ENCODE measurements around the genes GPR65, SPATA7 and EML5.

GRCh38 chr14:80792534-80793161, 148.9 kb downstream of the CEP128 start:
- PRO-cap, 3 experiments = no peak in any of the 3 experiments
- RAMPAGE, long total RNA, 2 experiments = no peak in any of the 2 experiments
- RRBS = no CpG with 5 or more reads among the region's 13 CpGs

DNA sequence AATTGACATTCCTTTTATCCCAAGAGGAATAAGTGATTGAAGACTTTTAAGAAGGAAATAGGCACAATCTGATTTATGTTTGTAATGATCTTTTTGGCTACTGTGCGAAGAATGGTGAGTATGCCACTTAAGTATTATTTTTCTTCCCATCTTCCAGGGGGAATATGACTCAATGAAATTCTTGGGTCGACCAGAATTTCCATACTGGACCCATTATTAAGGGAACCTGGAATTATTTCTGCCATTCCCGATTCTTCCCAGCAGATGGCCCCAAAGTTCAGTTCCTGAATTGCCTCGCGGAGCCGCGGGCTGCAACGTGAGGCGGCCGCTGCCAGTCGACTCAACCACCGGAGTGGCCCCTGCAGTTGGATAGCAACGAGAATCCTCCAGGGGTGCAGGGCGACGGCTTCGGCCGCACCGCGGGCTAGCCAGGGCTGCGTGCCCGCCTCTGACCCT, 737 bp upstream of the TSHR start:
- PRO-cap, 3 experiments = no peak in any of the 3 experiments
- RAMPAGE, long total RNA, 2 experiments = no peak in any of the 2 experiments
- RRBS = no CpG with 5 or more reads among the region's 21 CpGs

DNA sequence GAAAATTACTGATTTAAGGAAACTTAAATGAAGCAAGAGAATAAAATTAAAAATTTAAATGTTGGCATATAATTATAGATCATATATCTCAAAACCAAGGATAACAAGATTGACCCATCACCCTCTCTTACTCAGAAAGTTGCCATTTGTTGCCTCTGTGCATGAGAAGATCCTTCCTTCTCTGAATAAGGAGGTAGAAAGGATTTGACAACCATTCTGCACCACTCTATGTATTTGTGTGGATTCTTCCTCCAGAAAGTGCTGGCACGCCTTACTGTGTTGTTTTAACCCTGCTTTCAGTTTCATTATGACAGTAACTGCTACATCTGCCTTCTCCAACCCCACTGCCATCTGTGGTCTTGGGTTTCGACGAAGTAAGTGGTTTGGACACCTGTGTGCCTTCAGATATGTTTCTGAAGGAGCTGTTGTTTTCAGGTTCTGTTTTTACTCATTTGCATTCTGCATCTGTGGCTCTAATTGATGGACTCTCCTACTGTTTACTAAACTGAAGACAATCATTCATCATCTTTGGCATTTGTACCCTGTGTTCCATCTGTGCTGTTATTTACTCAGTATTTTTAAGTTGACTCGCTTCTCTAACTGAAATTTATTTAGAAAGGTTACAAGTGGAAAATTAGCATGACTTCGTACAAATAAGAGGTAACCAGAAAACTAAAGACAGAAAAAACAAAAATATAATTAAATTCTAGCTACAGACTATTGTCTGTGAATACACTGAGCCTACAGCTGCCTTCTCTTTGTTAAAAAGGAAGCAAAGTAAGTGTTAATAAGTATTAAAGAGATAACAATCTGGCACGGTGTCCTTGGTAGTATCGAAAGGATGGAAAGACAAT, 4.1 kb downstream of the TSHR start:
- PRO-cap, 3 experiments = no peak in any of the 3 experiments
- RAMPAGE, long total RNA, 2 experiments = no peak in any of the 2 experiments
- RRBS = no CpG with 5 or more reads among the region's 7 CpGs

- PRO-cap, 3 experiments = no peak in any of the 3 experiments
- RAMPAGE, long total RNA, 2 experiments = no peak in any of the 2 experiments
- RRBS = no CpG with 5 or more reads among the region's 2 CpGs
These were observed 54.6 kb downstream of the GTF2A1 start for GRCh38 chr14:81166118-81166545.

- PRO-cap, 3 experiments = no peak in any of the 3 experiments
- RAMPAGE, long total RNA, 2 experiments = no peak in any of the 2 experiments
- RRBS = no CpG with 5 or more reads among the region's 2 CpGs
These were observed 24.7 kb downstream of the GTF2A1 start for GRCh38 chr14:81195992-81196561.

DNA sequence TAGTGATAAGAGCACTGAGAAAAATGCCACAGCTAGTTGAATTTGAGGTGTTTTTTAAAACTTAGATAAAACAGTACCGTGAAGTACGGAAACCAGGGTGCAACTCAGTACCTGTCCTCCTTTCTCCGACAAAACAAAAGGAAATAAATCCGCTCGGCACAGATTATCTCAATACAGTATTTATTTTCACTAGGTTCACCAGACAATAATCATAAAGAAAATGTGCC, 648 bp upstream of the SEL1L start:
- PRO-cap, 3 experiments = no peak in any of the 3 experiments
- RAMPAGE, long total RNA, 2 experiments = no peak in any of the 2 experiments
- RRBS = no CpG with 5 or more reads among the region's 5 CpGs

- PRO-cap, 3 experiments = peak in 1 of 3 experiments; most common minus-strand start chr14:82693162 (in 1)
- RAMPAGE, long total RNA, 2 experiments = start-site peak on the minus strand in 1 of 2 experiments, at chr14:82693162-82693173 at its widest, 18 reads per replicate
- RRBS = no CpG with 5 or more reads among the region's 11 CpGs
These were observed 1159.3 kb upstream of the SEL1L start for GRCh38 chr14:82693002-82693333.

DNA sequence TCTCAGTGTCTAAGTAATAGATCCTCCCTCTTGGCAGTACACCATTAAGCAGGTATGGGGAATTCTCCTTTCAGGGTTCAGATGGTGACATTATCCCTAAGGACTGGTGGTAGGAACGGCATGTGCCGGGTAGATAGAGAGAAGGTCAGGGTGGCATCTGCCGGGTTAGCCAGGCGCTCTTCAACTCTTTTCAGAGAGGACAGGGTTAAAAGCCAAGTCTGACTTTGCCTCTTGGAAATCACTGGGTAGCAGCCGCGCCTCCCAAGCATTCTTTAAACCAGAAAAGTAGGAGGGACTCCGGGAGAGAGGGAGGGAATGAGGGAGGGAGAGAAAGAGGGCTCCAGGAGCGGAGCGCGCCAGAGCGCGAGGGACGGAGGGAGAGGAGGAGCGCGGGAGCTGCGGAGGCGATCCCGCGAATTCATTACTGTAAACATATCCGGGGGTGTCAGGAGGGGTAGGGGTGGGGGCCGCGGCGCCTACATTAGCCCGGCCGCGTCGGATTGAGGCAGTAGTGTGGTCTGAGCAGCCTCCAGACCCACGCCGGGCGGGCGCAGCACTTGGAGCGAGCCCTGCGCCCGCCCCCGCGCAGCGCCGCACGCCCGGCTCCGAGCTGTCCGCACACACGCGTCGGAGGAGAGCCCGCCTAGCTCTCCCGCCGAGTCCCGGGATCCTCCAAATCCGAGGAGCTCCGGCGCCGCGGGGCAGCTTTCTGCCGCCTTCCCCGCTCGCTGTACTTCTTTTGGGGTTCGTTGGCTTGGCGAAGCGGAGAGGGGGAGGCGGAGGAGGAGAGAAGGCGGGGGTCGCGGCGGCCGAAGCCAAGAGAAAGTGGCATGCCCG, 3.1 kb downstream of the FLRT2 start:
- PRO-cap, 3 experiments = peak in 3 of 3 experiments; most common plus-strand start position 359 of the sequence (in 3); most common minus-strand start position 243 of the sequence (in 3)
- RAMPAGE, long total RNA, 2 experiments = no peak in any of the 2 experiments
- RRBS = 2% methylated on average over 30 of the region's 67 CpGs

GRCh38 chr14:88004858-88005713, at the start of gene GPR65:
TSS of gene GPR65 (plus strand) at chr14:88005135.
- PRO-cap, 3 experiments = peak in 2 of 3 experiments; most common plus-strand start chr14:88005354 (in 2)
- RAMPAGE, long total RNA, 2 experiments = start-site peak on the plus strand in 1 of 2 experiments, at chr14:88005135-88005151 at its widest, 10 reads per replicate
- RRBS = no CpG with 5 or more reads among the region's 3 CpGs

DNA sequence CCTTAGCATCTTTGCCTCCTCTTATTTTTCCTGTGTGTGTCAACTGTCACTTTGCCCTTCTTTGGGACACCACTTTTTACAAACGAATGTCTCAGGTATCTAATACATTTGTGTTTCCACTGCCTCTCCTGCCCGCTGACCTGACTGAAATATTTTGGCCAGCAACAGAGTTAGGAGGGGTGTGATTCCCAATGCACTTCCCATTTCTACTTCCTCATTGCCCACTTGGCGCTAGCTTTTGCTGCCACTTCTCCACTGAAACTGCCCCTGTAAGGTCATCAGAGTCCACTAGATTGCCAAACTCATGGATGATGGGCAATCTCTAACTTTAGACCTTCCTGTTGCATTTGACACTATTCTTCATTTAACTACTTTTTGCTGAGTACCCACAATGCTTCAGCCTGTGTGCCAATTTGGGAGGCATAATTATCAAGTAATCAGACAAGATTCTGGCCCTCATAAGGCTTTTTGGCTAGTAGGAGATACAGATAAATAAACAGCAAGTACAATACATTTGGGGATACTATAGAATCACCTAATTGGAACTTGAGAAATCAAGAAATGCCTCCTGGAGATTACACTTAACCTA, 40.8 kb downstream of the GPR65 start:
- PRO-cap, 3 experiments = no peak in any of the 3 experiments
- RAMPAGE, long total RNA, 2 experiments = no peak in any of the 2 experiments
- RRBS = no CpG with 5 or more reads among the region's 3 CpGs

- PRO-cap, 3 experiments = peak in 3 of 3 experiments; most common plus-strand start chr14:88385688 (in 2); most common minus-strand start chr14:88385621 (in 2)
- RAMPAGE, long total RNA, 2 experiments = start-site peak on the plus strand in 2 of 2 experiments, at chr14:88385666-88385731 at its widest, 646 to 1,287 reads per replicate; start-site peak on the minus strand in 2 of 2 experiments, at chr14:88385557-88385630 at its widest, 13 to 95 reads per replicate
- RRBS = 2% methylated on average over 13 of the region's 55 CpGs
These were observed at the start of gene SPATA7 for GRCh38 chr14:88385045-88386214. TSS of gene SPATA7 (plus strand) at chr14:88385657.

GRCh38 chr14:88550923-88551847, 3.6 kb downstream of the PTPN21 start:
- PRO-cap, 3 experiments = peak in 3 of 3 experiments; most common plus-strand start chr14:88551623 (in 2); most common minus-strand start chr14:88551455 (in 3)
- RAMPAGE, long total RNA, 2 experiments = no peak in any of the 2 experiments
- RRBS = 2% methylated on average over 20 of the region's 50 CpGs

GRCh38 chr14:88791965-88793178, at the start of gene EML5:
TSS of gene EML5 (minus strand) at chr14:88792953.
- PRO-cap, 3 experiments = peak in 3 of 3 experiments; most common plus-strand start chr14:88793068 (in 3); most common minus-strand start chr14:88792874 (in 3)
- RAMPAGE, long total RNA, 2 experiments = start-site peak on the plus strand in 1 of 2 experiments, at chr14:88793020-88793074 at its widest, 11 reads per replicate
- RRBS = 1% methylated on average over 47 of the region's 147 CpGs

- PRO-cap, 3 experiments = no peak in any of the 3 experiments
- RAMPAGE, long total RNA, 2 experiments = no peak in any of the 2 experiments
- RRBS = no CpG with 5 or more reads among the region's 7 CpGs
These were observed 154.4 kb downstream of the TTC8 start for GRCh38 chr14:88978859-88979254.

GRCh38 chr14:89214041-89214855, 202.8 kb downstream of the FOXN3 start:
- PRO-cap, 3 experiments = peak in 1 of 3 experiments; most common plus-strand start chr14:89214319 (in 1)
- RAMPAGE, long total RNA, 2 experiments = no peak in any of the 2 experiments
- RRBS = no CpG with 5 or more reads among the region's 14 CpGs

GRCh38 chr14:89219934-89220459, 197.0 kb downstream of the FOXN3 start:
- PRO-cap, 3 experiments = no peak in any of the 3 experiments
- RAMPAGE, long total RNA, 2 experiments = no peak in any of the 2 experiments
- RRBS = no CpG with 5 or more reads among the region's 4 CpGs

- PRO-cap, 3 experiments = no peak in any of the 3 experiments
- RAMPAGE, long total RNA, 2 experiments = no peak in any of the 2 experiments
- RRBS = no CpG with 5 or more reads among the region's 14 CpGs
These were observed 163.0 kb downstream of the FOXN3 start for GRCh38 chr14:89253746-89254718.

GRCh38 chr14:89293391-89293817, 123.6 kb downstream of the FOXN3 start:
- PRO-cap, 3 experiments = no peak in any of the 3 experiments
- RAMPAGE, long total RNA, 2 experiments = no peak in any of the 2 experiments
- RRBS = no CpG with 5 or more reads among the region's 5 CpGs

DNA sequence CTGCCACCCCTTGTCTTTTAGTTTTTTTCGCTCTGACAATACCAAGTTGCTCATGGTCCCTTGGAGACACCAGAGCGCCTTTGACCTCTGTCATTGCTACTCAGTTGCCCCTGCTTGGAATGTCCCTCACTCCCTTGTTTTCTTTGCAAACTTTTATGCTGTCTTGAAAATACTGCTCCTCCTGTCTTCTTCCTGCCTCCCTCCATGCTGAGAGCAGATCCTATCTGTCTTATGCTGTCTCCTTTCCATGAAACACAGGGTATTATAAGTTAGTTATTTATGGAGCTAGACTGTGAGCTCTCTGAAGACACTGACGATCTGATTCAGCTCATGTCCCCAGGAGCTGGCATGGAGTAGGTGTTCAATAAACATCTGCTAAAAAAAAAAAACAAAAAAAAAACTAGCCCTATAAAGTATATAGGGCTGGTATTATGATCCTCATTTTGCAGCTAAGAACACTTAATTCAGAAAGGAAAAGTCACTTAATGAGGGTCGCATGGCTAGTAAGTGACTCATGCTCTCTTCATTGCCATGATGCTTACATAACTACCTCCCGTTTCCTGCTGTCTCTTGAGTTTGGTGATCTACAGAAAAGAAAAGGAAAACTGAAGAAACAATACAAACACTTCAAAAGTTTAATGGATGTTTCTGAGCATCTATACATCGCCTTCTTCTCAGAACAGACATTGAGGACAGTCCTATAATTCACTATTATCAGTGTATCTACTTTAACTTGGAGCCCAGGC, 113.7 kb downstream of the FOXN3 start:
- PRO-cap, 3 experiments = no peak in any of the 3 experiments
- RAMPAGE, long total RNA, 2 experiments = no peak in any of the 2 experiments
- RRBS = no CpG with 5 or more reads among the region's 6 CpGs

GRCh38 chr14:89314643-89316057, 101.9 kb downstream of the FOXN3 start:
- PRO-cap, 3 experiments = no peak in any of the 3 experiments
- RAMPAGE, long total RNA, 2 experiments = no peak in any of the 2 experiments
- RRBS = no CpG with 5 or more reads among the region's 16 CpGs